ReNcell CX (cell line): ENCODE data around the gene IL1RAPL1.

DNA sequence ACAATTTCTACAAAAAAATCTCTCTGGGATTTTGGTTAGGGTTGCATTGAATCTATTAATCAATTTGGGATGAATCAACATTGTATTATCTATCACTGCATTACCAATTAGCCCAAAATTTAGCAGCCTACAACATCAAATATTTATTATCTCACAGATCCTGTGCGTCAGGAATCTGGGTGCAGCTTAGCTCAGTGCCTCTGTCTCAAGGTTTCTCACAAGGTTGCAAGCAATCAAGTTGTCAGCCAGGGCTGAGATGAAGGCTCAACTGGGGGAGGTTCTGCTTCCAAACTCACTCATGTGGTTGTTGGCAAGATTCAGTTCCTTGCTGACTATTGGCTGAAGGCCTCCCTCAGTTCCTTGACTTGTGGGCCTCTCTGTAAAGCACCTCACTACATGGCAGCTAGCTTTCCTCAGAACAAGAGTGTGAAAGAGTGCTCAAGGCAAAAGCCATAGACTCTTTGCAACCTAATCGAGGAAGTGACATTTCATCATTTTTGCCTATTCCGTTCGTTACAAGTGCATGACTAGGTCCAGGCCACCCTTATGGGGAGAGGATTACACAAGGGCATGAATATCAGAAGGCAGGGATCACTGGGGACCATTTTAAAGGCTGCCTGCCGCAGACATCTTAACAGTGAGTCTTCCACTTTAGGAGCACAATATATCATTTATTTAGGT is 51.9 kb downstream of the CXorf58 start:
- PRO-cap = no peak

DNA sequence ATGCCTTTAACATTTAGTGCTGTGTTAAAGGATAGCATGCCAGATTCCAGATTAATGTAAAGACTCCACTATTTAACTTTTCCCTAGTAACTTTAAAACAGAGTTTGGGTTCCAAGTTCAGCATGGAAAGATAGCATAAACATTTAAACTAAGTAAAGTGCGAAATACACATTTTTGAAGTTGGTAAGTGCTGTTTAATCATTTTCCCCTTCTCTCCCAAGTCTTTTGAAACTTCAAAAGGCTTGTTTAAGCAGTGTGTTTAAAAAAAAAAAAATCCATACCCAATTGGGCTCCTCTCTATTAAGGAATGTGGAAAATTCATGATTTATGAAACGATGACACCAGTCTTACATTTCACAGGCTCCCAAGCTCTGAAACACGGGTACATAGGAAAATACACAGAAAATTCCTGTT is 1.1 kb upstream of the ZFX start:
- PRO-cap = no peak

- PRO-cap = no peak
Observed at GRCh38 chrX:24739255-24739635, 45.5 kb downstream of the POLA1 start.

GRCh38 chrX:25016909-25017455 is 1.2 kb upstream of the ARX start:
- PRO-cap = bidirectional peak, plus-strand start at chrX:25017313, minus-strand start at chrX:25017092

DNA sequence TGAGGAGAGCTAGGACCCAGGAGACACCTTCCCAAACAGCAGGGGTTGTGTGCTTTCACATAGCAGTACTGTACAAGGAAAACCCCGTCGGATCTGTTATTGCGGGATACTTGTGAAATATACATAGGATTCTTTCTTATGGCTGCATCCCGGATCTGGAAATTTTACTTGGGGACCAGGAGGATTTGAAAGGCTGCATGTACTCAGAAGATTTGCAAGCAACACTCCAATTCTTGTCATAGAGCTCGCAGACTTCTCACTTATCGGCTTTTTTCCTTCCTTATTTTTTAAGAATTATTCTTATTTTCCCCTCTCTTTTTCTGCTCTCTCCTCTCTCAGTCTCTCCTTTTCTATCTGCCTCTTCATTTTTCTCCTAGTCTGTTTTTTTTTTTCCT is at the start of gene IL1RAPL1:
Gene IL1RAPL1, plus strand, starts transcription at position 68 of the 395 bp plus-strand sequence.
- PRO-cap = no peak

DNA sequence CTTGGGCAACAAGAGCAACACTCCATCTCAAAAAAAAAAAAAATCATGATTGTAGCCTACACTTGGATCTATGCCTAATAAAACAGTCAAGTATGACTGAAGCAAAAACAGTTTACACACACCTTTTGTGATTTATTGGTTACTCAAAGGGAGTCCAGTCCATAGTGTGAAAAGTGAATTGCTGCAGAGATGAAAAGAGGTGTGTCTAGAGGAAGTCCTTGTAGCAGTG is 34.8 kb upstream of the TASL start:
- PRO-cap = no peak

DNA sequence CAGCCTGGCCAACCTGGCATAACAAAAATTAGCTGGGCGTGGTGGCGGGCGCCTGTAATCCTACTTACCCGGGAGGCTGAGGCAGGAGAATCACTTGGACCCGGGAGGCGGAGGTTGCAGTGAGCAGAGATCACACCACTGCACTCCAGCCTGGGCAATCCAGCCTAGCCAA is 1.2 kb downstream of the GK start:
- PRO-cap = no peak

DNA sequence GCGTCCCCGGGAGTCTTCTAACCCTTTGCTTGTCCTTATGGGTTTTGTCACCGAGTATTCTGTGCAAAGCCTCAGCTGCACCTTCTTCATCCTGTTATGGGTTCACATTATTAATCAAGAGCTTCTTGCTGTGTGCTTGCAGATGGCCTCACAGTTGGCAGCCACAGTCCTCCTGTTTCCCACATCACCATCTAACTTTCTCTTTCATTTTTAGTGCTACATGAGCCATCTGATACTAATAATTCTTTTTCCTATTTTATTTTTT is 669 bp upstream of the TAB3 start:
- PRO-cap = no peak

DNA sequence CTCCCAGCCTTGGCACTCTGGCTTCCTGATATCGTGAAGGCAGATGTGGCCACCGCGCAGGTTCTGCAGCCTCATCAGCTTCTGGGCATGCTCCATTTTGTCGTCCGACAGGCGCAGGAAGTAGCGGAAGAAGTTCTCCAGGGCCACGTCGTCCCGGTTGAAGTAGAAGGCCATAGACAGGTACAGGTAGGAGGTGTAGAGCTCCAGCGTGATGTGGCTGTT is 261 bp downstream of the FTHL17 start:
- PRO-cap = no peak

- PRO-cap = no peak
Observed at GRCh38 chrX:31265915-31266531, 194.2 kb upstream of the FTHL17 start.

- PRO-cap = no peak
Observed at GRCh38 chrX:31435412-31436169, 363.8 kb upstream of the FTHL17 start.

GRCh38 chrX:31676995-31677315 is 605.1 kb upstream of the FTHL17 start:
- PRO-cap = no peak

- PRO-cap = no peak
Observed at GRCh38 chrX:32364374-32365005, 846.9 kb downstream of the DMD start.

GRCh38 chrX:35439875-35440130 is 358.3 kb upstream of the MAGEB16 start:
- PRO-cap = no peak

DNA sequence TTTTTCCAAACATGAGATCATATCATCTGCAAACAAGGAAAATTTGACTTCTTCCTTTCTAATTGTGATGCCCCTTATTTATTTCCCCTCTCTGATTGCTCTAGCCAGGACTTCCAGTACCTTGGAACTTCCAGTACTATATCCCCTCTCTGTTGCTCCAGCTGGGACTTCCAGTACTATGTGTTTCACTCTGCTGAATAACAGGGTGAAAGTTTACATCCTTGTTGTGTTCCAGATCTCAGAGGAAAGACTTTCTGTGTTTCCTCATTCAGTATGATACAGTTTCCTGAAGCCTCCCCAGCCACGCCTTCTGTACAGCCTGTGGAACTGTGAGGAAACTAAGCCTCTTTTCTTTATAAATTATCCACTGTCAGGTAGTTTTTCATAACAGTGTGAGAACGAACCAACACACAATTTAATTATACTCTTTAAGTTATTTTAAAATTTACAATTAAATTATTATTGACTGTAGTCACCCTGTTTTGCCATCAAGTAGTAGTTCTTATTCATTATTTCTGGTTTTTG is 381.2 kb upstream of the FAM47C start:
- PRO-cap = no peak

DNA sequence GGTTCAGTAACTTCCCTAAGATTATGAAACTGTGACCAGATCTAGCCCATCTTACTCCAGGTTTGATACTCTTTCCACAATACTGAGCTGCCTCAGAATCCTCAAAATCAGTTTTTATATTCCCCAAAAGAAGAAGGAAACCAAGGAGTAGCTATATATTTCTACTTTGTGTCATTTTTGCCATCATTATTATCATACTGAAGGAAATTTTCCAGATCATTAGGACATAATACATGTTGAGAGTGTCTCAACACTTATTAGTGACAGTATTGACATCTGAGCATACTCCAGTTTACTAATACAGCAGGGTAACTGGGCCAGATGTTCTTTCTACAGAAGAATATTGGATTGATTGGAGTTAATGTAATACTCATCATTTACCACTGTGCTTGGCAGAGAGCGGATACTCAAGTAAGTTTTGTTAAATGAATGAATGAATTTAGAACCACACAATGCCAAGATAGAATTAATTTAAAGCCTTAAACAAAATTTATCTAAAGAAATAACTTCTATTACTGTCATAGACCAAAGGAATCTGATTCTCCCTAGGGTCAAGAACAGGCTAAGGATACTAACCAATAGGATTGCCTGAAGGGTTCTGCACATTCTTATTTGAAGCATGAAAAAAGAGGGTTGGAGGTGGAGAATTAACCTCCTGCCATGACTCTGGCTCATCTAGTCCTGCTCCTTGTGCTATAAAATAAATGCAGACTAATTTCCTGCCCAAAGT is 31.5 kb downstream of the CYBB start:
- PRO-cap = no peak

GRCh38 chrX:37889752-37890148 is 42.4 kb upstream of the DYNLT3 start:
- PRO-cap = no peak

GRCh38 chrX:38233819-38234406 is 13.2 kb upstream of the SRPX start:
- PRO-cap = no peak

- PRO-cap = no peak
Observed at GRCh38 chrX:38286529-38287359, 40.6 kb downstream of the RPGR start.

DNA sequence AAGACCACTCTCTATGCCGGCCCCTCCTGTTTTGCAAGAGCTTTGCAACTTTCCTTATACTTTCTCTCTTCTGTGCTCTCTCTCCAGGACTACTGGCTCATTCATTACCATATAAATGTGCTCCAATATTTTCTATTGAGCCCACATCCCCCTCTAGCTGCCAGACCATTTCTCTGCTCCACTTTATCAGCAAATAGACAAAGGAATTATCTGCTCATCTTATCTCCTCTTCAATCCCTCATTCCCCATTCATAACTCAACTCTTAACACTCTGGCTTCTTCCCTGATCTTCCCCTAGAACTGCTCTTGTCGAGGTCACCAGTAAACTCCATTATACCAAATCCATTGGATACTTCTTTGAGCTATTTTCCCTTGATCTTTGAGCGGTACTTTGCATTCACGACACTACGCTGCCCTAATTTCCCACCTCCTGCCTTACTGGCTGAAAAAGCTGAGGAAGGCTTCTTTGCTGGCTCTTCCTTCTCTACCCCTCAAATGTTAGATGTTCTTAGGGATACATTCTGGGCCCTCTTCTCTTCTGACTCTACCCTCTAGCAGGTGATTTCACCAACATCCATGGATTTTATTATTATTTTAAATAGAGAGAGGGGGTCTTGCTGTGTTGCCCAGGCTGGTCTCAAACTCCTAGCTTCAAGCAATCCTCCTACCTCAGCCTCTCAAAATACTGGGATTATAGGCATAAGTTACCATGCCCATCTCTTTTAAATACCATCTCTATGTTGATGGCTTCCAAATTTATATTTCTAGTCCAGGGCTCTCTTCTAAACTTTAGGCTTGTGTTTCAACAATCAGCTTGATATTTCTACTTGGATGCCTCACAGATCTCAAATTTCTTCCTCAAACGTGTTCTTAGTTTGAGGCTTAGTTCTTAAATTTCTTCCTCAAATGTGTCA is 33.3 kb downstream of the RPGR start:
- PRO-cap = no peak